SJCRH30 (cell line): ENCODE measurements around a stretch of chr12.

DNA sequence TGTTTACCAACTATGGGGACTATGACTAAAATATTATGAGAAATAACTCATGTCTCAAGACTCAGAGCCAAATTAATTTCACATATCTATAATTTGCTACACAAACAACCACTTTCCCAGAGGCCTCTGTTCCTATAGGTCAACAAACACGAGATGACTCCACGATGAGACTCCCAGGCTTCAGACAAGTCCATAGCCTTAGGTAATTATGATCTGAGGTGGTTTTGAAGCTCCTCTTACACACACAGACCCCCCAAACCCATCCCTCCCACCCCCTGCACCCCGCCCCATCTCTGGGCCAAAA lies 143.8 kb downstream of the PAWR start:
- RAMPAGE, long total RNA, result no peak

DNA sequence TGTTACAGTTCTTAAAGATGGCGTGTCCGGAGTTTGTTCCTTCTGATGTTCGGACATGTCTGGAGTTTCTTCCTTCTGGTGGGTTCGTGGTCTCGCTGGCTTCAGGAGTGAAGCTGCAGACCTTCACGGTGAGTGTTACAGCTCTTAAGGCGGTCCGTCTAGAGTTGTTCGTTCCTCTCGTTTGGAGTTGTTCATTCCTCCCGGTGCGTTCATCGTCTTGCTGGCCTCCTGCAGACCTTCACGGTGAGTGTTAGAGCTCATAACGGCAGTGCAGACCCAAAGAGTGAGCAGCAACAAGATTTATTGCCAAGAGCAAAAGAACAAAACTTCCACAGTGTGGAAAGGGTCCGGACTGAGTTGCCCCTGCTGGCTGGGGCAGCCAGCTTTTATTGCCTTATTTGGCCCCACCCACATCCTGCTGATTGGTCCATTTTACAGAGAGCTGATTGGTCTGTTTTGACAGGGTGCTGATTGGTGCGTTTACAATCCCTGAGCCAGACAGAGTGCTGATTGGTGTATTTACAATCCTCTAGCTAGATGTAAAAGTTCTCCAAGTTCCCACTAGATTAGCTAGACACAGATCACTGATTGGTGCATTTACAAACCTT lies 137.7 kb downstream of the PAWR start:
- RAMPAGE, long total RNA, result no peak

DNA sequence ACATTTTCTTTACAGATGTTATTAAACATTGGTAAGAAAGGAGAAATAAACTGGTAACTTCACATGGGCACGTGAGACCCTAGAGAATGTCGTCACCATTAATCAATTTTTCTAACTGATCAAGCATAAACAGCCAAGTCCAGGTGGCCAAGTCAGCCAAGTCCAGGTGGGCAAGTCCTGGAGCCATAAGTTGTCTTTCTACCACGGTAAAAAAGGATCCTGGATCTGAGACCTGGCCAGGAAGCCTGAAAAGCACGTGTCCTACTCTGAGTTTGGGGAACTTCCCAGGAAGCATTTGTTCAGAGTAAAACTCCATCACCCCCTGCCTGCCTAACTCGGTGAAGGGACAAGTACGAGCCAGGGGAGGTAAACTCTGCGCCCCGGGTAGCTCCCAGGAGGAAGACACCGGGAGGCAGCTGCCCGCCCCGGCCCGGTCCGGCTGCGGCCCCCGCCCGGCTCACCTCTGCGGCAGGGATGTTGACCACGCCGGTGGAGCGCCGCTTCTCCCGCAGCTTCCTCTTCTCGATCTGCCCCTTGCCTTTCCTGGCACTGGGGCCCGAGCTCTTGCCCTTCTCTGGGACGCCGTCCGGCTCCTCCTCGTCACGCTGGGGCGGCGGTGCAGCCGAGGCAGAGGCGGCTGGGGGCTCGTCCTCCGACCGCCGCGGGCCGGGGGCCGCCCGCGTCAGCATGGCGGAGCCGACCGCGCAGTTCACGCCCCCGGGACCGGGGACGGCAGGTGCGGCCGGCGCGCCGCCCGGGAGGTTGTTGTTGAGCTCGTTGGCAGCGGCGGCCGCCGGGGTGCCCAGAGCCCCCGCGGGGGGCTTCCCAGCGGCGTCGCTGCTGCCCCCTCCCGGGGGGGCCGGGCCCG lies 1.3 kb downstream of the PAWR start:
- RAMPAGE, long total RNA, result no peak

- RAMPAGE, long total RNA, result no peak
Measured at GRCh38 chr12:79806988-79807409, 116.2 kb upstream of the PAWR start.

DNA sequence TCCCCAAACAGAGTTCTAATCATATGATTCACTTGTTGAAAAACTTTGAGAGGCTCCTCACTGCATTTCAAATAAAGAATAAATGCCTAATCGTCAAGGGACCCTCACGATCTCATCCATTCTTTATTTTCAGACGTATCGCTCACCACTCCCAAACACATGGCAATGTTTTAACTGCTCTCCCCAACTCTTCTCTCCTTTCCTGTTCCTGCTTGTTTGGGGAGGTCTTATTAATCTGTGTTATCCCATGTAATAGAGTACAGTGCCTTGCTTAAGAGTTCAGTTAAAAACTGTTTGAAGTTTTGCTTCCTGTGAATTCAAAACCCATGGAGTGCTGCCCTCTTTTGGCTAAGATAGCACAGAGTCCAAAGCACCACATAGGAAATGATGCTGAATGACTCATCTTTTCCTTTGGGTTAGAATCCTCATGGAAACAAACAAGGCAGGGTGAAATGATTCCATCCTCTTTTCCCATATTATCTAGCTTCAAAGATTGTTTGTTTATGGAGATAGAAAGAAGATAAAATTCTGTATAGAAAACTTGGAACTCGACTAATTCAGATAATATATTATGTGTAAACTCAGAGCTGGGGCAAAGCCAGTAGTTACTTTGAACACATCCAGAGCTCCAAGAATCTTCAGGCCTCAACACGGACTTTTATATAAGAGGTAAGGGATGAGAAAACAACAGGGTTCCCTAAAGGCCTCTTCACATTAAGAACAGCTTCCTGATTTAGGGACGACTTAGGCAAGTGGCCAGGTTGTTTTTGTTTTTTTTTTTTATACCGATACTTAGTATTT lies 87.4 kb downstream of the OTOGL start:
- RAMPAGE, long total RNA, result no peak

- RAMPAGE, long total RNA, result no peak
Measured at GRCh38 chr12:80249374-80250077, 150.2 kb downstream of the OTOGL start.

DNA sequence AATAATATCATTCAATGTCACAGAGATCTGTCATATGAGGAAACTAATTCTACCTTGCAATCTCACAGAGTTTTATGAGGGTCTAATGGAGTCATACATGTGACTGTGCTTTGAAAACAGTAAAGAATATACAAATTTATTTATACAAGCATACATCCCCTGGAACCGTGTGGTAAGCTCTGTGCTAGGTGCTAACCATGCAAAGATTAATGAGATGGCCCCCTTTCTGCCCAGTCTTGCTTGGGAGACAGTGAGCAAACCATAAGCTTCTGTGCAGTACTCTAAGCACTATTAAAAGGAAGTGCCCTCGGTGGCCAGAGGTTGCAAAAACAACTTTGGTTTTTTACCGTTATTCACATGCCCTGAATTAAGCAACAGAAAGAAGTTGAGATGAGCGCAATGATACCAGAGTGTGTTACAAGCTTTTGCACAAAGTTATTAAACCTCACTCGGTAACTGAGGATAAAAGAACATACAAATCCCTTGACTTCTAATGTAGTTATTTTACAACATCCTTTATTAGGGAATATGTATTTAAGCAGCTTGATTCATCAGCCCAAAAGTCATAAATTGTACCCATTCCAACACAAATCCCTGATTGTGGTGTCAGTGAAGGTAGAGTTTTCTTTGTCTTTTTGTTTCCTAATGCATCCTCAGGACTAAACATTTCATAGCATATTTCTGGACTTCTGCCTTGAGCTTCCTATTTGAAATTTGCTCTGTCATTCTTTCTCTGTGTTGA lies 1.9 kb upstream of the LIN7A start:
- RAMPAGE, long total RNA, result no peak

GRCh38 chr12:82357710-82358056 lies 504 bp downstream of the CCDC59 start:
- RAMPAGE, long total RNA, result no peak

DNA sequence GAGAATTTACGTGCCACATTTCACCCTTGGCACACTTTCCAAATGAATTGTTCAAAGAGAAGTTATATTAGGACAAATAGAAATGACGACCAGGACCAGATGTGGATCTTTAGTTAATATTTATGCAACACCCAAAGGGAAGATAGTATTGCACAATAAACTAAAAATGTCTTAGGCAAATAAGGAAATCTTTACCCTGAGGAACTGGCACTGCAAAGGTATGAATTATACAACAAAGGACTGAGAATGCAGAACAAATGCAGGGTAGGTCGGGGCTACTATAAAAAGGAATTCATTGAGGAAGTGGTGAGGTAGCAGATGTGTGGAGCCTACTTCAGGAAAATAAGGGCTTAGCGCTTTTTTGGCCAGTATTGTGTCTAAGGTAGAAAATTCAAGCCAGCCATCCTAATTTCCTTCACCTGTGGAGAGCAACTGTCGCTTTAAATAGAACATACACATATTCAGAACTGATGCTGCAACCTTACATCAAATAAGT lies 3.8 kb upstream of the TMTC2 start:
- RAMPAGE, long total RNA, result no peak

DNA sequence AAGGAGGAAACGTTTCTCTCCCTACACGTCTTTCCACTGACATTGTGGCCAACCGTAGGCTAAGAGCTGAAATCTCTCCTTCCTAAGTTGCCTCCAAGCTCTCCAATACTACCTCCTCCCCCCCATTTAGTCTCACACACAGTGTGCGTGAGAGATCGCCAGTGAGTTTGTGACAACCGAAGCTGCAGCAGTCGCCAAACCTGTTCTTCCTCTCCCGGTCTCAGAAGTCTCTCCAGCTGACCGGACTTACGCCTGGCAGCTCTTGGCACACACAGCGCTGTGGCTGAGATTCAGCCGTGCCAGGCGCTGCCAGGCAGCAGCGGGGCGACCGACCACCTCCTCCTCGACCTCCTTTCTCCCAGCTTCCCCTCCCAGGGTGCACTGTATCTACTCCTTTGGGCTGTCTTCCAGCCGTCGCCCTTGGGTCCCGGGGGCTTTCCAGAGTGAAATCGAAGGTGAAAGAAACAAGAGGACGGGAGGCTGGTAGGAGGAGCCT lies 385 bp upstream of the TMTC2 start:
- RAMPAGE, long total RNA, result no peak

- RAMPAGE, long total RNA, result no peak
Measured at GRCh38 chr12:83150531-83150932, 463.8 kb downstream of the TMTC2 start.

- RAMPAGE, long total RNA, result no peak
Measured at GRCh38 chr12:85036729-85037029, 528 bp downstream of the LRRIQ1 start.

DNA sequence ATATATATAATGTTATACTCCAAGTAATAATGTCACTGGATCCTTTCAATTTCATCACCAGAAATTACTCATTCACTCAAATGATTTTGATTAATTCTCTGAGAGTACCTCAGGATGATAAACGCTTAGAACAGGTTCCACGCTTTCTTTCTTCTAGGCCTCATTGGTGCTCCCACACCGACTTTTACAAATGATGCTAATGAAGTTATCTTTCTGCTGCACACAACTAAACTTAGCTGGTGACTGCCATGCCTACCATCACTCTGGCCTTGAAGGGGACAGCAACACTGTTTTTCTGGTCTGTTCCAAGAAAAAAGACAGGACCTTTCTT lies 100.1 kb downstream of the RASSF9 start:
- RAMPAGE, long total RNA, result no peak

DNA sequence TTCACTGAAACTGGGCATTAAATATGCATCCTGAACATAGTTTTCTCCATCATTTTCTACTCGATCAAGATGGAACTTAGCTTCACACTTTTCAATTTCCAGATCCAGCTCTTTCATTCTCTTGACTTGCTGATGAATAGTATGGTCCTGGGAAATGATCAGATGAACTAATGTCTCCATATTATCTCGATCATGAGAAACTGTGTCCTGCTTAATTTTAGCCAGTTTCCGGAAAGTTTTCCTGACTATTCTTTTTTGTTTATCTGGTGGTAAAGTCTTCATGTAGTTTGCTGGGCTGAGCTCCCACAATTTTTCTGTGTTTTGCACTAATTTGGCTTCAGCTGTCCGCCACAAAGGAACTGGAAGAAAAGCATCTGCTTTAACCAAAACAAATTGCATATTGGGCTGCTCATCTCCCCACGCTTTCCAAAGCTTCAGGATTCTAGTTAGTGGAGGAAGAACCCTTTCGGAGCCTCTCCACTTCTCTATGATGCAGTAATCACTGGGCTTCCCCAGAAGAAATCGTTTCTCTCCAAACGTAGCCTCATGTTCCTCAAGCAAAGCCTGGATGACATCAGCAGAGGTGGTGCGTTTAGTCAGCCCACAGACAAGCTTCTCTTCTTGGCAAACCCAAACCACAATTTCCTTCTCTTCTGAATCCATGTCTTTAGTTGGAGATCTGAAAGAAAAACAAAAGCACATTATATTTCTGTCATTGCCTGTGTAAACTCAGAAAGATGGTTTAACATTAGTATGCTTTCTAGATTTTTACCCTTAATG lies 30.7 kb downstream of the RASSF9 start:
- RAMPAGE, long total RNA, result no peak

DNA sequence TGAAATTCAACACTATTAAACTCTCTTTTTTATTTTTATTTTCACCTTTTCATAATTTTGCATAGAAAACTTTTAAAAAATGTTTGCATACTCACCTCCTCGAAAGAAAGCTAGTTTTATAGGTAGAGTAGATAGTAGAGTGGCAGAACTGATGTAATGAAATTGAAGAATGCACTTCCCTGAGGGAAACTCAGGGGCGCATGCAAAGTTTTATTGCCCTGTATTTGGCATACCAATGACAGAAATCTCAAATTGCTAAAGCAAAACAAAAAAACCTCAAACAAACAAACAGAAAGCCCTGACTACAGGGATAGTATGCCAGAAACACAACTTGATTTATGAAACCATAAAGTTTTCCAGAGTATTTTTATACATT lies 1.9 kb downstream of the RASSF9 start:
- RAMPAGE, long total RNA, result no peak

DNA sequence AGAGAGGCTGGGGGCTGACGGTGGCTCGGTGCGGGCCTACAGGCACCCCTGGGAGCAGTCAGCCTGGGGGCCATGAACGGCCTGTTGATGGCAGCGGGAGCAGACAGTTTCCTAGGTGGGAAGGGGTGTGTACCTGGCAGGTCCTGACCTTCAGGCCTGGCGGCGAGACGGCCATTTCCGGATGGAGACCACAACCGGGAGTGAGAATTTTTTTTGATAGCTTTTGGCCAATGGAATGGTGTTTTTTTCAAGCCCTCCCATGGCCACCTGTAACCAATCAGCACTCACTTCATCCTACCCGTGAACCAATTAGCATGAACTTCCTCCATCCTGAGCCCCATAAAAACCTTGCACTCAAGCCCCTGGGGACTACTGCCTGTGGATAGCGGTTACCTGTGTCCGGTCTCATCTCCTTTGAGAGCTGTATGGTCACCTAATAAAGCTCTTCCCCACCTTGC lies 344.9 kb upstream of the MGAT4C start:
- RAMPAGE, long total RNA, result no peak

DNA sequence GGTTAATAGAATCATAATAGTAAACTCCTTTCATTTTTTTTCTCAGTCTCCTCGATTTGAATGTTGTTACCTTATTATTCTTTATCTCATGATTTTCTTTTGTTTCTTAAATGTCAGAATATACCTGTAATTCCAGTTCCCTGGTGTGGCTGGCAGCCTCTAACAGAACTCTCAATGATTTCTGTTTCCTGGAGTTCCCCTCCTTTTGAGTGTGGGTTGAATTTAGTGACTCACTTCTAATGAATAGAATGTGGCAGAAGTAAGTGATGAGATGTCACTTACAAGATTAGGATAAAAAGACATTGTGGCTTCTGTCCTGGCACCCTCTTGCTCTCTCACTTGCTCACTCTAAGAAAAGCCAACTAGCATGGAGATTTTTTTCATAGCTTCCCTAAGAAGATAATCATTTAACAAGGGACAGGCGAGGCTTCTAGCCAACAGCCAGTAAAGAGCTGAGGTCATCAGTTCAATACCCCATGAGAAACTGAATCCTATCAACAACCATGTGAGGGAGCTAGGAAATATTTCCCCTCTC lies 156.6 kb downstream of the TMTC3 start:
- RAMPAGE, long total RNA, result no peak

DNA sequence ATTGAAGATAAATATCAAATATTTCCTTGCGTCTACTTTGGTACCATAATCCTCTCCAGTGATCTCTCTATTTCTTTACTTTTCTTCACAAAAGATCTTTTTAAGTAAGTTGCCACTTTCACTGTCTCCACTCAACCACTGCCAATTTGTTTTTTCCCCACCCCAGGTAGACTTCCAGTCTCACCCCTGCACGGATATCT lies 345.5 kb upstream of the KITLG start:
- RAMPAGE, long total RNA, result no peak

GRCh38 chr12:88944165-88944709 lies 364.0 kb upstream of the KITLG start:
- RAMPAGE, long total RNA, result no peak

DNA sequence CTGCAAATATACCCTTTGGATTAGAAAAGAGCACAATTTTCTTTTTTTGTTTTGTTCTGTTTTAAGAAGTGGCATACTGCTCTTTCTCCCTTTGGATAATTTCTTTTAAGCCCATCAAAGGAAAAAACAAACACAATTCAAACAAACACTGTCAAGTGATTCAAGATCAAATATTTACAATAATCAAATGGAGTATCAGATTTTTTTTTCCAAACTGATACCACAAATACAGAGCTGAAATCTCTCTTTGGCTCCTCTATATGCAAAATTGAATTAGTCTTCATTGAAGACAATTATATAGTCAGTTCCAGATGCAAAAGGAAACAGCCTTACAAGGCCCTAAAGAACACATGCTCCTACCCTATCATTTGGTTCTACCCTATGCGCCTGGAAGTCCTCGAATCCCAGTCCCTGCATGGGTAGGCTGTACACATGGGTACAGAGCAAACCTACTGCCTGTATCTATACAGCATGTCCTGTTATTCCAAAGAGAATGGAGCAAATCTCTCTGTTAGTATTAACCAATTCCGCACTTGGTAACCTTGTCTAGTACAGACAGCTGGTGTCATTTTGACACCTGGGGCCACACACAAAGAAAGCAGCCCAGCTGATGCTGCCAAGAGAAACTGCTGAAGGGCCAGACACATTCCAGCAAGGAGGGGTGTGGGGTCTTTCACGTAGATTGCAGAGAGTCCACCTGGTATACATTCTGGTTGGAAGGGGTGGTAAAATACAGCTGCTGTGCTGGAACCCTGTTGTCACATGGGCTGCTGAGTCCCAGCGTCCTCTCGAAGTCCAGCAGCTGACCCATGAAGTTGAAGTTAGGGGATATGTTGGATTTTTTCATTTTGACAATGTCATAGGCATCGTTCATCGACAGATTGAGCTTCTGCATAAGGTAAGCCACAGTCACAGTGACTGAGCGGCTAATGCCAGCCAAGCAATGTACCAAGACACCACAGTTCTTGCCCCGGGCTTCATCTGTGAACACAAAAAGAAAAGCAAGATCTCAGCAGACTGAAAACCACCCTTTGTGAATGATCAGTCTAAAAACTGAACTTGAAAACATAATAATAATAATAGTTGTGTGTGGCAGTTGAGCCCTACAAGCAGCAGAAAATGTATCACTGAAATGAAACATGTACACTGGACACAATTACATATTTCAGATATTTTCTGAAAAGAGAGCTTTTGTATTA lies 3.3 kb downstream of the DUSP6 start:
- RAMPAGE, long total RNA, result no peak